Airway epithelial cell (primary cell): ENCODE measurements around the genes OR52K2, OR51C1P, MMP26, OR51F1, OR52R1, OR51A7, OR51A4, HBE1, OR52N5, OR56A5, OR56A4 and OR56B4.

DNA sequence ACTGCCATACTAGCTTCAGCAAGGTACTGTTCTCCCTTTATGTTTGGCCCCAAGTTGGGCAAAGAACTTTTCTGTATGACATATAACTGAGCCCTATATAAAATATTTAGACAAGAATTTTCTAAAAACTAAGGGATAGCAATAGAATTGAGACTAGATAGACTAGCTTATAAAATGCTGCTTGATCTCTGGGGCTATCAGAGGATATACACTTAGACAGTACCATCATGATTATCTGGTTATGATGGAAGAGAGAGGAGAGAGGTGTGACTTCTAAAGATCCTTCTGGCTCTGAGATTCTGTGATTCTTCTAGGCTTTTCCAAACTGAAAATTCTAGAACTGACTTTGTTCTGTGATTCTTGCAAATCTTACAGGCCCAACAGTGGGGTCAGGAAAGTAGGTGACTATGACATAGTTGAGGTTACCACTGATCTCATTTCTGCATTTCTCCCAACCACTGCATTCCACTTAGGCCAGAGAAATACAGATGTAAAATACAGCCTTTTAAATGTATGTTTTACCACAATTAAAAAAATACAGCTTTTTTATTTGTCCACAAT lies 83.6 kb downstream of the STIM1 start:
- RAMPAGE, long total RNA, result no peak

GRCh38 chr11:4069802-4070309 lies 24.7 kb upstream of the RRM1 start:
- RAMPAGE, long total RNA, result no peak

- RAMPAGE, long total RNA, result no peak
Measured at GRCh38 chr11:4094019-4094543, 518 bp upstream of the RRM1 start.

GRCh38 chr11:4182027-4182544 lies 87.5 kb downstream of the RRM1 start:
- RAMPAGE, long total RNA, result no peak

GRCh38 chr11:4448921-4449541 lies at the start of gene OR52K2:
Gene OR52K2, plus strand, starts transcription at chr11:4449295.
- RAMPAGE, long total RNA, result no peak

DNA sequence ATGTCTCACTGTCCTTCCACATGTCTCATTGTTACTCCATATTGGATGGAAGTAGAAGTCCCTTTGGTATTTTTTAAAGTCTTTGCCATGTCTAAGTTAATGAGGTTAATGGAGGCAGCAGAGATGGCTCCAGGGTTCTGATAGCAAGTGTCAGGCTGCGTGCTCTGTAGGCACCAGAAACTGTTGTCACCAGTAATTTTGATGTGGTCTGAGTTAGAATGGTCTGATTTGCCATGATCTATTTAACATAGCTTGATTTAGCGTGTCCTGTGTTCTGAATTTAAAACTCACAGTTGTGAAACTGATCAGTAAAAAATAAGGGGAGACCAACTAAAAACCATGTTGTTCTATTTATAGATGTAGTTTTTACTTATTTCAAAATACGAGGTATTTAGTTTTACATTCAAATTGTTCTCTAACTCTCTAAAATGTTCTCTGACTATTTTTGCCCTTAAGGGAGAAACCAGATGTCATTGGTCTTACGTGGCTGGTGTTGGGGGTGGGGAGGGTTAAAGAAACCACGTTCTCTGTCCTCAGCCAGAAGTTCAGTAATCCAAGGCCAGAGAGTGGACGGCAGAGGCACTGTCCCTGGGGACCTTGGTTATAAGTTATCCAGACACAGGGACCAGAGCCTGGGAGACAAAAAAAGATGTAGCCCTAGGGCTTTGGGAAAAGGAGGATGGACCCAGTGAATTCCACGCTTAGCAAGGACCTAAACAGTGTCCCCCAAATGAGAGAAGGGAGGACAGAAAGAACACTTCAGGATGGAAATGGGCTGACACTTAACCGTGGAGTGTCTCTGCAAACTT lies 849 bp upstream of the OR51E1 start:
- RAMPAGE, long total RNA, result no peak

DNA sequence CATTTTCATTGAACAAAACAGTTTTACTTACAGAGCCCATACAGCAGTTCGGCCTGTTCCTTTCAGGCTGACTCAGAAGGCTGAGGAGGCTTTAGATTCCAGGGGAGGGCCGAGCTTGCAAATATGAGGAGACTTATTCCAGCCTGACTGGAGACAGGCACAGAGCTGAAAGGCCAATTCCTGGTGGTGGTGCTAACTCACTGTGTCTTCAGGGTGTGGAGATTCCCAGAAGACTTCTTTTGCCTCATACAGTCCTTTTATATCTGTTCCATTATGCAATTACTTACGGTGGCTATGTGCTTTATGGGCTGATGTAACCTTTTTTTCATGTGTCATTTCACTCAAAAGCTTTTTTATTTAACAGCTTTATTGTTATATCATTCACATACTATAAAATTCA lies at the start of gene OR51C1P:
OR51C1P (minus strand) TSS at position 232 of the 400 bp plus-strand sequence.
- RAMPAGE, long total RNA, result no peak

GRCh38 chr11:4704620-4705031 lies at the start of gene MMP26:
Gene MMP26, plus strand, starts transcription at chr11:4704784.
- RAMPAGE, long total RNA, result no peak

- RAMPAGE, long total RNA, result no peak
Measured at GRCh38 chr11:4769830-4770219, at the start of gene OR51F1. Gene OR51F1, minus strand, starts transcription at chr11:4769938.

GRCh38 chr11:4804197-4804813 lies at the start of gene OR52R1:
Gene OR52R1, minus strand, starts transcription at chr11:4804380.
- RAMPAGE, long total RNA, result no peak

- RAMPAGE, long total RNA, result no peak
Measured at GRCh38 chr11:4903388-4903991, at the start of gene OR51A7. Gene OR51A7, plus strand, starts transcription at chr11:4903783.

- RAMPAGE, long total RNA, result no peak
Measured at GRCh38 chr11:4947320-4947893, at the start of gene OR51A4. Gene OR51A4, minus strand, starts transcription at chr11:4947605.

- RAMPAGE, long total RNA, result no peak
Measured at GRCh38 chr11:5269333-5270348, at the start of gene HBE1. Gene HBE1, minus strand, starts transcription at chr11:5269945.

- RAMPAGE, long total RNA, result no peak
Measured at GRCh38 chr11:5383492-5383794, 169 bp upstream of the OR51M1 start.

DNA sequence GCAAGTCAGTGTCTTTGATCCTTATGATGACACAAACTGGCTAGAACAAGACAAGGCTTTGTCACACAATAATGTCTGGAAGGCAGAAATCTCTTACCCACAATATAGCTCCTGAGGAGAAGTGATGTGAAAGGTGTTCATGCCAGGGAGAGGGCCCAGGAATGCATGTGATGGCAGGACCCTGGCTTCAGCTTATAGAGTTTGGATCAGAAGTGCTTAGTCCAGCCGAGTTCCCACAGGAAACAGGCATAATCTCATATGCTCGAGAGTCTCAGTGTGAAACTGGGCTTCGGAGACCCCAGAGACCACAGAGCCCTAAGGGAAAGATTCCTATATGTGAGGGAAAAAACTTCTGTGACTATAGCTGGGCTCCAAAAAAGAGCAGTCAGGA lies at the start of gene OR52N5:
OR52N5 (minus strand) TSS at position 158 of the 391 bp plus-strand sequence.
- RAMPAGE, long total RNA, result no peak

- RAMPAGE, long total RNA, result no peak
Measured at GRCh38 chr11:5968214-5968678, at the start of gene OR56A5. Gene OR56A5, minus strand, starts transcription at chr11:5968494.

- RAMPAGE, long total RNA, result no peak
Measured at GRCh38 chr11:6006828-6007360, at the start of gene OR56A4. Gene OR56A4, minus strand, starts transcription at chr11:6006946.

GRCh38 chr11:6107377-6107901 lies at the start of gene OR56B4:
Gene OR56B4, plus strand, starts transcription at chr11:6107684.
- RAMPAGE, long total RNA, result no peak

DNA sequence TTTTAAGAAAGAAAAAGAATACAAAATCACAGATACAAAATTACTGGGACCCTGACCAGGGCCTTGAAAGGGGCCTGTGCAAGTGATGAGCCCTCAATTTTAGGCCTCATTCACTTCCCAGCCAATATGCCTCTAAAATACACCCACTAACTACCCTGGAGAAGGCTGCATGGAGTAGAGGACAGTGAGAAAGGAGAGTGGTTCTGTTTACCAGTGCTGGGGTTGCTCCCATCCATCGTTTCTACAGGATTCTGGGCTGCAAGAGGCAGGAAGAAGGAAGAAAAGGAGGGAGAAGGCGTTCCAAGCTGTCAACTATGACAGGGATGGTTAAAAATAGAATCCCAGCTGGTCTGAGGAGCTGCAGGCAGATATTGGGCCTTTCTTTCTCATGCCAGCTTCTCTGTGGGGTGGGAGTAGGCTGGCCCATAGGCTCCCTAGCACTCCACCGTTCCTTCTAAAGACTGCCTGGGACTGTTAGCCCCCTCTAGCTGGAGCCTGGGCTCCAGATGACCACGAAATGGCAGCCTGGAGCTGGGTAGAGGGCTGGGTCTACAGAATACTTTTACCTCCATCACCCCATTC lies 13.5 kb downstream of the CCKBR start:
- RAMPAGE, long total RNA, result no peak

- RAMPAGE, long total RNA, result no peak
Measured at GRCh38 chr11:6319861-6320103, 519 bp downstream of the CAVIN3 start.